Measurements from ENCODE around the gene SCRG1.

GRCh38 chr4:171676925-171677124, 136.4 kb upstream of the GALNTL6 start:
- CAGE, long polyA plus RNA: no peak
- RRBS: no CpG with 5 or more reads among the region's 2 CpGs

GRCh38 chr4:172599859-172600356, 568.7 kb upstream of the GALNT7 start:
- CAGE, long polyA plus RNA: no peak
- RRBS: no CpG with 5 or more reads among the region's 3 CpGs

- CAGE, long polyA plus RNA: no peak
- RRBS: no CpG with 5 or more reads among the region's 1 CpG
These were observed 463.3 kb upstream of the GALNT7 start for GRCh38 chr4:172705400-172705599.

DNA sequence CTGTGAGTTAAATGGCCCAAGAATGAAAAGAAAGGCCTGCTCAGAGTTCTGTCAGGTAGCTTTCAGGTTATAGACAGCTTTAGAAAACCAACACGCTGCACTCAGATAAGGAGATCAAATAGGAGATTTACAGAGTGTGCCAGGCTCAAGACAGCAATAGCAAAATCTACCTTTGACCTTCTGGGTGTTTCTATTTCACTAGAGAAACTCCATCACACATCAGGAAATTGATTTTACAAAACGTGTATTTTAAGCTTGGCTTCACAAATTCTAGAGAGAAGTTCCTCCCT, 162.4 kb upstream of the GALNT7 start:
- CAGE, long polyA plus RNA: no peak
- RRBS: no CpG with 5 or more reads among the region's 2 CpGs

GRCh38 chr4:173058362-173058650, 110.3 kb upstream of the GALNT7 start:
- CAGE, long polyA plus RNA: no peak
- RRBS: no CpG with 5 or more reads among the region's 4 CpGs

- CAGE, long polyA plus RNA: no peak
- RRBS: no CpG with 5 or more reads among the region's 4 CpGs
These were observed 7.8 kb downstream of the GALNT7 start for GRCh38 chr4:173176162-173177046.

DNA sequence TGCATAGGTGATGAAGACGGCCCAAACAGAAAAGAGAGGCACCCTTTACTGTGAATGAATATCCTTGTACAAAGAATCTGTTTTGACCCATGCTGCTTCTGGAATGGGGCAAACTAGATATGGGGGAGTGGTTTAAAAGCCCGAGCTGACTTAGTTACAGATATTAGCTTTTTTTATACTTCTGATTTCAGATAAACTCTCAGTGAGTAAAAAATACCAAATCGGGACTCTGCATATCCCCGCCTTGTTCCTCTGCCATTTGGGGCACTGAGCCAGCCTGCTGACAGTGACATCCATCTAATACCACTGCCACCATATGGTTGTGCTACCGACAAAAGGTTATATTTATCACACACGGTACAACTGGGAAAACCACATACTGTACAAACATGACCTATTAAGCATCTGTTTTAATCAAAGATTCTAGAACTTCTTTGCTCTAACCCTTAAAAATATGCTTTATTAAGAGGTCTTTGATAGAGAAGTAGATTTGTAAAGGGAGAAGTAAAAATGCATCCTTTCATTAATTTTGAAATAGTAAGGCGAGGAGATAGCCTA, 78.7 kb downstream of the GALNT7 start:
- CAGE, long polyA plus RNA: no peak
- RRBS: no CpG with 5 or more reads among the region's 7 CpGs

DNA sequence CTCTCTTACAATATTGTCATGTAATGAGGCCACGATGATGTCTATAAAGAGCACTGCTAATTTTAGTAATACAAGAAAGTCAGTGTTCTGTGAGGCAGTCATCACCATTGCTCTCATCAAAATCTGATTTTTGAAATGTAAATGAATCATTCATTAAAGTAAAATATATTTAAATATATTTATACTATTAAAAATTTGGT, 15.5 kb downstream of the HMGB2 start:
- CAGE, long polyA plus RNA: no peak
- RRBS: no CpG with 5 or more reads among the region's 1 CpG

- CAGE, long polyA plus RNA: no peak
- RRBS: no CpG with 5 or more reads among the region's 7 CpGs
These were observed 4.0 kb downstream of the HMGB2 start for GRCh38 chr4:173329779-173330921.

DNA sequence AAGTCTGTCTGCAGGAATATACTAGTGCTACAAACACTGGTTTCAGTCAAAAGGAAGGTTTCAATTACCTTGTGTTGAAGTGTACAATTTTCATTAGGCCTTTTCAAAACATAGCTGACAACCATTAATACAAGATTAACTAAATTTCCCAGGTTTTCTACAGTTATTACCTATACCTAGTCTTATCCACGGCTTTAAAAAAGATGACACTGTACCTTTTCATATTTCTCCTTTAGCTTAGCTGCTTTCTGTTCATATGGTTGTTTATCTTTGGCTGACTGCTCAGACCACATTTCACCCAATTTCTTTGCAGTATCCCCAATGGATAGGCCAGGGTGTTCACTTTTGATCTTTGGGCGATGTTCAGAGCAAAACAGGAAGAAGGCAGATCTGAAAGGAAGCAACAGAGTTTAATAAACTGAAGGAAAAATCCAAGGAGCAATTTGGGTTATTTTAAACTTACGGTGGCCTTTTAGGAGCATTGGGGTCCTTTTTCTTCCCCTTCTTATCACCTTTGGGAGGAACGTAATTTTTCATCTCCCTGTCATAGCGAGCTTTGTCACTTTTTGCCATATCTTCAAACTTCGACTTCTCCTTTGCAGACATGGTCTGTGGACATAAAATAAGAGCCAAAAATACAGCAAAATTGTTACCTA, 1.4 kb downstream of the HMGB2 start:
- CAGE, long polyA plus RNA: no peak
- RRBS: no CpG with 5 or more reads among the region's 6 CpGs

GRCh38 chr4:173334513-173334828, 313 bp upstream of the HMGB2 start:
- CAGE, long polyA plus RNA: no peak
- RRBS: no CpG with 5 or more reads among the region's 23 CpGs

- CAGE, long polyA plus RNA: no peak
- RRBS: no CpG with 5 or more reads among the region's 6 CpGs
These were observed at the start of gene SCRG1 for GRCh38 chr4:173398821-173399649. TSS of gene SCRG1 (minus strand) at chr4:173399116.

DNA sequence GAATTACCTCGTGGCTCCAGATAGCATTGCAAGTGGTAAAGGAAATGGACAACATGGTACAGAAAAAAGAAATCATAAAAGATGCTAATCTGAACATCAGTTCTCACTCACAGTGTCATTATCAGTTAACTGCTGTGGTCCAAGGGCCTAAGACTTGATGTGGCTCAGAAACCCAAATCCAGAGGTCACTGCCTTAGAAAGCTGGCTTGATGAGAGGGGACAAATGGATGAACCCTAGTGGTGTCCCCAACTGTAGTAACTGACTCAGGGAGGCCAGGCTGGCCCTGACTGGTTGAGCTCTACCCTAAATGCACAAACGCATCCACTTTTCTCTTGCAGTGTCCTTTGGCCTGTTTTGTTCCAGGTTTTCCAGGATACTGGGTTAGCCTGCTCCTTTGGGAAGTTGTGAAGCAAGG, 2.6 kb upstream of the HAND2 start:
- CAGE, long polyA plus RNA: no peak
- RRBS: no CpG with 5 or more reads among the region's 2 CpGs

DNA sequence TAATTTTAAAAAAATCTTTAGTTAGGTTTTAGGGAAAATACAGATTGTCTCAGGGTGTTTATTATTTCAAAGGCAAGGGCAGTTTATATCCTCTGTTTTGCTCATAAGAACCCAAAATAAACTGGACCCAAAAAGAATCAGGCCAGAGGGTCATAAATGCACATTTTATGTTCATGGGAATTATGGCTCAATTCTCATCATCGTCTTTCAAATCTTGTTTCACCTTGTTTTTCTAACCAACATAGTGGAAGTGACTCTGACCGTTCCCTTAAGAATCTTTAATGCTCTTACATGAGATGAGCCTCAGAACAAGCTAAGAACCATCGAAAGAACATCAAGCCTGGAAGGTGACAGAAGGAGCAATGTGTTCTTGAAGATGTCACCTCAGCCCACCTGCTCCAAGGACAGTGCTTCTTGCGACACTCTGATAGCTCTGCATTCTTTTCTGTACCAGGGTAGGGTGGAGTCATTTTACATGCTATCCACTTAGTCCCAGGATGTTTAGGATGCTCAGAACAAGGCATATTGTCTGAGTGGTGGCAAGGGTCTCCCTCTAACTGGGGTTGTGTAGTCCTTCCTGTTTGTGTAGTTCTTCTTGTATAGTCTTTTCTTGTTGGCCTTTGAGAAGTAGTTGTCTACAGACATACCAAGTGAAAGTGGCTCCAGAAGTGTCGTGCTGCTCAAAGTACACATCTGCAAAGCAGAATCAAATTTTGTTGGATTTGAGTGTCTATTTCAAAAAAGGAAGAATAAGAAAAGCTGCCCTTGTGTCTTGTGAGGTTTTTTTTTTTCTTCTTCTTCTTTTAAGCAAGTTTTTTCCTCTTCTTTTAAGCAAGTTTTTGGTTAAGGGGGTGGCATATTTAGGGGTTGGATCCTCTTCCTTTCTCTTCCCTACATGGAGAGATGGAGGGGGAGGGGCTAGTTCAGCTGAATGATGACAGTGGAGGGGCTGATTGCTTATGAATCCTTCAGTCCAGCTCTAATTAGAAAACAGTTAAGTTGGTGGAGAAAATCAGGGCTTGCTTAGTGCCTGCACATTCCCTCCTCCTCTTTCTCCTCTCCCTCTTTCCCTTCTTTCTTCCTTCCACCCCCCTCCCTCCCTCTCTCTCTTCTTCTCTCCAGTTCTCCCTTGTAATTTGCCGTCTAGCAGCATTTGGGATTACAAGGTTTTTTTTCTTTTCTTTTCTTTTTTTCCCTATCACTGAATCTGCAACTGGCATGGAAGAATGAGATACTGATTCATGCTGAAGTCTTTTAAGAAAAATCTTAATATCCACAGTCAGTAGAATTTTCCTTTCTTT, 4.1 kb upstream of the HAND2 start:
- CAGE, long polyA plus RNA: no peak
- RRBS: no CpG with 5 or more reads among the region's 6 CpGs

- CAGE, long polyA plus RNA: no peak
- RRBS: no CpG with 5 or more reads among the region's 6 CpGs
These were observed 13.3 kb upstream of the HAND2 start for GRCh38 chr4:173543223-173543753.

GRCh38 chr4:173990694-173991219, 292.7 kb downstream of the FBXO8 start:
- CAGE, long polyA plus RNA: no peak
- RRBS: no CpG with 5 or more reads among the region's 11 CpGs

GRCh38 chr4:174198902-174199549, 84.4 kb downstream of the FBXO8 start:
- CAGE, long polyA plus RNA: no peak
- RRBS: no CpG with 5 or more reads among the region's 6 CpGs

GRCh38 chr4:174314646-174315269, 31.0 kb downstream of the CEP44 start:
- CAGE, long polyA plus RNA: no peak
- RRBS: no CpG with 5 or more reads among the region's 4 CpGs

DNA sequence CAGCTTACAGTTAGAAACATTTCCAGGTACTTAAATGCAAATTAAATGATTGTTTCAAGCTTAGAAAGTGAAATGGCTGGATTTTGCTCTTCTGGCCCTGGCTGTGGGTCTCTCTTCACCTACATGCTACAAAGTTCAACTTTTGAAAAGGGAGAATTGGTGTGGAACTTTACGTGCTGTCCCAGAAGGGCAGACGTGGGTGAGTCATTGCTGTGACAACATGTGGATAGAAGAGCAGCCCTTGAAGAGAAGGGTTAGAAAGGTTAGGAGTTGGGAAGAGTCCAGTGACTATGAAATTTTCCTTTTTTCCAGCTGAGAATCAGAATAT, 60.6 kb downstream of the HPGD start:
- CAGE, long polyA plus RNA: no peak
- RRBS: no CpG with 5 or more reads among the region's 2 CpGs

GRCh38 chr4:174520684-174521082, 1.6 kb downstream of the HPGD start:
- CAGE, long polyA plus RNA: no peak
- RRBS: no CpG with 5 or more reads among the region's 1 CpG